Lung (tissue), 4 donors: ENCODE measurements around the genes PLEKHG2, SELENOV, LGALS14 and PLD3.

DNA sequence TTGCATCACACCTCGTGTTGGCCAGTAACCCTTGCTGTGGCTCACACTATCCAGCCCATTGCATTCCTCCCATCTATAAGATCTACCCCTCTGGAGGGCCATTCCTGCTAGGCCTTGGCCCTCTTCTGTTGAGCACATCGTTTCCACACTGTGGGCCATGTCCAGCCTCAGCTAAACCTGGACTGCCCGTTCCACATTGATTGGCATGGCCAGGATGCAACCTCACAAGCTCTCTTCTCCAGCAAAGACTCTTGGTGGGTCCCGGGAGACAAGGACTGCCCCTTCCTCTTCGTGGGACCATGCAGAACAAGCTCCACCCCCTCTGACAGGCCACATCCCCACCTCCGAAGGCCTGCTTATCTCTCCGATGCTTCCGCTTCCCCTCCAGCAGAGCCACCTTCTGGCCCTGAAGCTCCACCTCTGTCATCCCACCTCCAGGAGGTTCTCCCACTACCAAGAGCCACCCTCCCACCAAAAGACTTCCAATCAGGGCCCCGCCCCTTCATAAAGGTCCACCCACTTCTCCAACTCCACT is 10.2 kb downstream of the LRFN1 start:
- PRO-cap, result no peak
- RAMPAGE, long total RNA, result no peak
- RRBS, result no CpG with 5 or more reads among the region's 9 CpGs

GRCh38 chr19:39343290-39343504 is 976 bp downstream of the SAMD4B start:
- PRO-cap, result no peak
- RAMPAGE, long total RNA, result no peak
- RRBS, result no CpG with 5 or more reads among the region's 5 CpGs

GRCh38 chr19:39353486-39354132 is 11.4 kb downstream of the SAMD4B start:
- PRO-cap, result no peak
- RAMPAGE, long total RNA, result no peak
- RRBS, result no CpG with 5 or more reads among the region's 13 CpGs

DNA sequence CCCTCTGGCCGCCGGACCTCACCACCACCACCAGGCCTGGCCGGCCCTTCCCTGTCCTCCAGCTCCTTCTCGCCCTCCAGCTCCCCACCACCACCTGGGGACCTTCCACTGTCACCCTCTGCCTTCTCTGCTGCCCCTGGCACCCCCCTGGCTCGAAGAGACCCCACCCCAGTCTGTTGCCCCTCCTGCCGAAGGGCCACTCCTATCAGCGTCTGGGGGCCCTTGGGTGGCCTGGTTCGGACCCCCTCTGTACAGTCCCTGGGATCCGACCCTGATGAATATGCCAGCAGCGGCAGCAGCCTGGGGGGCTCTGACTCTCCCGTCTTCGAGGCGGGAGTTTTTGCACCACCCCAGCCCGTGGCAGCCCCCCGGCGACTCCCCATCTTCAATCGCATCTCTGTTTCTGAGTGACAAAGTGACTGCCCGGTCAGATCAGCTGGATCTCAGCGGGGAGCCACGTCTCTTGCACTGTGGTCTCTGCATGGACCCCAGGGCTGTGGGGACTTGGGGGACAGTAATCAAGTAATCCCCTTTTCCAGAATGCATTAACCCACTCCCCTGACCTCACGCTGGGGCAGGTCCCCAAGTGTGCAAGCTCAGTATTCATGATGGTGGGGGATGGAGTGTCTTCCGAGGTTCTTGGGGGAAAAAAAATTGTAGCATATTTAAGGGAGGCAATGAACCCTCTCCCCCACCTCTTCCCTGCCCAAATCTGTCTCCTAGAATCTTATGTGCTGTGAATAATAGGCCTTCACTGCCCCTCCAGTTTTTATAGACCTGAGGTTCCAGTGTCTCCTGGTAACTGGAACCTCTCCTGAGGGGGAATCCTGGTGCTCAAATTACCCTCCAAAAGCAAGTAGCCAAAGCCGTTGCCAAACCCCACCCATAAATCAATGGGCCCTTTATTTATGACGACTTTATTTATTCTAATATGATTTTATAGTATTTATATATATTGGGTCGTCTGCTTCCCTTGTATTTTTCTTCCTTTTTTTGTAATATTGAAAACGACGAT is 1.9 kb downstream of the ZFP36 start:
- PRO-cap, result no peak
- RAMPAGE, long total RNA, result no peak
- RRBS, result 19% methylated on average over 2 of the region's 27 CpGs

GRCh38 chr19:39412076-39413024 is at the start of gene PLEKHG2:
Gene PLEKHG2, plus strand, starts transcription at chr19:39412669.
- PRO-cap, result bidirectional peak, plus-strand start at chr19:39412251, minus-strand start at chr19:39412257
- RAMPAGE, long total RNA, result no peak
- RRBS, result 1% methylated on average over 33 of the region's 75 CpGs

DNA sequence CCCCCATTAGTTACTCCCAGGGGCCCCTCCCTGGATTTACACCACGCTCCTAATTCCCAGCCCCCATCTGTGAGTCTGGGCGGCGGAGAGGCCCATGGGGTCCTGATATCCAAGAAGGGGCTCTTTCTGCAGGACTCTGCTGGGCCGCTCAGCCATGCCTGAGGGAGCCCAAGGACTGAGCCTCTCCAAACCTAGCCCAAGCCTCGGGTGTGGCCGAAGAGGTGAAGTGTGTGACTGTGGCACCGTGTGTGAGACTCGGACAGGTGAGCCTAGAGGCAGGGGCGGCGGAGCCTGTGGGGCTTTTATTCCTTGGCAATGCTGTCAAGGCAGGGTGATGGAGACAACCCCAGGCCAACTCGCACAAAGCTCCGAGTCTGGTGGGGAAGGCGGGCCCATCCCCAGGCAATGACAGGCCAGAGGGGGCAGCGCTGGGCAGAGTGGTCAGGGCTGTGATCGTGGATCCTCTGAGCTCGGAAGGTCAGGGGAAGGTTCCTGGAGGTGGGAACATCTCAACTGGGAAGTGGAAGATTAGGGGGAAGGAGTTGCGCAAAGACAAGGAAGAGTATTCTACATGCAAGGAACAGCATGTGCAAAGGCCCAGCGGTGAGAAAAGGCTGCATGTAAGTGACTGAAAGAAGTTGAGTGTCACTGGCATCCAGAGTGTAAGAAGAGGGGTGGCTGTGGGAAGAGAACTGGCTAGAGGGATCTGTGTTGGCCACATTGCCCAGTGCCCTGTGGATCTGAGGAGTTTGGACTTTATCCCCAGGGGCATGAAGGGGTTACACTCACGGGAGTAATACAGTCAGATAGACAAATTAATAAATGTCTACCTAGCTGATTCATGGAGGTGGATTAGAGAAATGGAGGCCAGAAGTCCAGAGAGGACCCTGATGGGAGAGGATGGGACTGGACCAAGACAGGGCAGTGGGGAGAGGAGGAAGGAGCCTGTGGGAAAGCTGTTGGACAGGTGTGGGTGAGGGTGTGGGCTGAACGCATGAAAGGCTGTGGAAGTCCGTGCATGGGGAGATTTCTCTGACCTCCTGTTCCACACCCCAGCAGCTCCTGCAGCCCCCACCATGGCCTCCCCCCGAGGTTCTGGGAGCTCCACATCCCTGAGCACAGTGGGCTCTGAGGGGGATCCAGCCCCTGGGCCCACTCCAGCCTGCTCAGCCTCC is 1.9 kb downstream of the PLEKHG2 start:
- PRO-cap, result no peak
- RAMPAGE, long total RNA, result no peak
- RRBS, result no CpG with 5 or more reads among the region's 22 CpGs

- PRO-cap, result no peak
- RAMPAGE, long total RNA, result no peak
- RRBS, result no CpG with 5 or more reads among the region's 29 CpGs
These were observed 10.9 kb downstream of the PLEKHG2 start for GRCh38 chr19:39423329-39423760.

- PRO-cap, result unidirectional peak, minus-strand start at chr19:39431132
- RAMPAGE, long total RNA, result no peak
- RRBS, result 18% methylated on average over 5 of the region's 25 CpGs
These were observed 4.8 kb downstream of the RPS16 start for GRCh38 chr19:39430697-39431594.

- PRO-cap, result no peak
- RAMPAGE, long total RNA, result no peak
- RRBS, result no CpG with 5 or more reads among the region's 12 CpGs
These were observed 744 bp upstream of the RPS16 start for GRCh38 chr19:39436386-39437000.

- PRO-cap, result unidirectional peak, plus-strand start at chr19:39446931
- RAMPAGE, long total RNA, result no peak
- RRBS, result no CpG with 5 or more reads among the region's 10 CpGs
These were observed 1.3 kb downstream of the SUPT5H start for GRCh38 chr19:39446681-39447019.

DNA sequence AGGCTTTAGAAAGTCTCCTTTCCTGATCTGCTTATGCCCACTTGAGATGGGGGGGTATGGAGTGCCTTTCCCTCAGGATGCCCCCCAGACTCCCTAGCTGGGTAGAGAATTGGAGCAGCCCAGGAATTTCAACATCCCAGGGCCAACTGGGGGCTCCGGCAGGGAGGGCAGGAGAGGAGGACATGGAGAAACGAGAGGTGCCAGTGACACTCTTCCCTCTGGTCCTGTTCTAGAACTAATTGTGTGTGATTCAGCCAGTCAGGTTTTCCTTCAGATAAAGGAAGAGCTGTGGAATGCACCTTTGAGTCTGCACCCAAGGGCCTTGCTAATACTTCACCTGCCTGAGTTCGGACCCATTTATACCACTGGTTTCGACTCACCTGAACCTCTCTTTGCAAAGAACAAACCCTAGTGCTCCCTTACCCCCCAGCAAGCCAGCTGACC is 13.1 kb upstream of the TIMM50 start:
- PRO-cap, result no peak
- RAMPAGE, long total RNA, result no peak
- RRBS, result no CpG with 5 or more reads among the region's 4 CpGs

GRCh38 chr19:39514757-39516092 is at the start of gene SELENOV:
Gene SELENOV, plus strand, starts transcription at chr19:39515139.
- PRO-cap, result no peak
- RAMPAGE, long total RNA, result no peak
- RRBS, result 3% methylated on average over 42 of the region's 98 CpGs

DNA sequence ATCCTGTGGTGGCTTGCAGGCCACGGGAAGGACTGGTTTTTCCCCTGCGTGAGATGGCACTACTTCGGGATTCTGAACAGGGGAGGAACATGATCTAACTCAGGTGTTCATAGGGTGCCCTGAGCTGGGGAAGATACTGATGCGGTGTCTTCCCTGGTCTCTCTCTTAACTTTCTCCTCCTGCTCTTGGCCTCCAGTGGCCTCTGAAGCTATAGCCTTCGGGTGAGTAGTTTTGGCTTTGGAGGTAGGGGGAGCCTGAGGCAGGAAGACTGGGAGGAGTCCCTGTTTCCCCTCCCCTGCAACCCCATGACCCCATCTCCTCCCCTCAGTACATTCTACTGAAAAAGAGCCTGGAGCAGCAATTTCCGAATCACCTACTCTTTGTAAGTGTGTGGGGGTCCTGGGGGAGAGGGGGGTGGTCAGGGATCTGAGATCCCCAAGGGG is 3.5 kb downstream of the SELENOV start:
- PRO-cap, result no peak
- RAMPAGE, long total RNA, result no peak
- RRBS, result no CpG with 5 or more reads among the region's 6 CpGs

GRCh38 chr19:39704094-39704621 is at the start of gene LGALS14:
Gene LGALS14, plus strand, starts transcription at chr19:39704481.
- PRO-cap, result no peak
- RAMPAGE, long total RNA, result no peak
- RRBS, result no CpG with 5 or more reads among the region's 3 CpGs

DNA sequence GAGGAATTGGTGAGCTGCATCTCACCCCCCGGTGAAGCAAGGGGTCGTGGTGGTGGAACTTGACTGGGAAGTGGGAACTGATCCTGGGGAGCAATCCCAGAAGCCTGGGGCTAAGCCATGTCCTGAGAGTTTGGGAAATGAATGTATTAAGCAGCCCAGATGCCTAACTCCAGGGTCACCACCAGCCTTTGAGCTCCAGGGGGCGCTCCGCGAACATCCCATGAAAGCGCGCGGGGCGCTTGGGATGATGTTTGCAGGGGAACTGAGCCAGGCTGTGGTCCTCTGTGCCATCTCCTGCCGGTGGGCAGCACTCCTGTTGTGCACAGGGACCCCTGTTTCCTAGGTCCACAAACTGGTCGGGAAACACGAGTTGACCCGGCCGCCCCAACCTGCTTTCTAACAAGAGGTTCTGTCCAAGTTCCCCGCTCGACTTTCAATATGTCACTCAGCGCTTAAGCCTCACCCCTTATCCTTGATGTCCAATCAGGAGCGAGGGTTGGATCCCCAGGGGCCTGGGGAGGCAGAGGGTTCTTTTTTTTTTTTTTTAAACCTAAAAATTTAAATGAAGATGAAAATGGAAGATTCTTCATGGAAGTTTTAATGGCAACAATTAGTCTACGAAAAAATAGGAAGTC is 14.4 kb downstream of the LEUTX start:
- PRO-cap, result no peak
- RAMPAGE, long total RNA, result no peak
- RRBS, result 1% methylated on average over 4 of the region's 19 CpGs

GRCh38 chr19:39878977-39879249 is 32.7 kb upstream of the FBL start:
- PRO-cap, result no peak
- RAMPAGE, long total RNA, result no peak
- RRBS, result no CpG with 5 or more reads among the region's 11 CpGs

DNA sequence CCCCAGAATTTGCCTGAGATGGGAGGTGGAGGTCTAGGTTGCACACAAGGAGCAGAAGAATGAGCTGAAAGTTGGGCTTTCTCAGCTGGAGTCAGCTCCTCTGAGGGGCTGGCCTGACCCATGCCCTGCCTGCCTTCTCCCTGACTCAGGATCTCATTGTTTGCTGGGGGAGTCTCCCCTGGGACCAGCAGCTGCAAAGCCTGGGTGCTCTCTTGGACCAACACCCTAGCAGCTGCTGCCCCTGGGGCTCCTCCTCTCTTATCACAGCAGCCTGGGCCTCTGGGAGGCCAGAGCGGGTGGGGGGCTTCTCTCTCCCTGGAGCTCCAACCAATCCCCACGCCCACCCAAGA is 35.0 kb upstream of the PSMC4 start:
- PRO-cap, result no peak
- RAMPAGE, long total RNA, result no peak
- RRBS, result no CpG with 5 or more reads among the region's 2 CpGs

- PRO-cap, result no peak
- RAMPAGE, long total RNA, result no peak
- RRBS, result no CpG with 5 or more reads among the region's 2 CpGs
These were observed 9.4 kb downstream of the ZNF780B start for GRCh38 chr19:40046587-40047075.

DNA sequence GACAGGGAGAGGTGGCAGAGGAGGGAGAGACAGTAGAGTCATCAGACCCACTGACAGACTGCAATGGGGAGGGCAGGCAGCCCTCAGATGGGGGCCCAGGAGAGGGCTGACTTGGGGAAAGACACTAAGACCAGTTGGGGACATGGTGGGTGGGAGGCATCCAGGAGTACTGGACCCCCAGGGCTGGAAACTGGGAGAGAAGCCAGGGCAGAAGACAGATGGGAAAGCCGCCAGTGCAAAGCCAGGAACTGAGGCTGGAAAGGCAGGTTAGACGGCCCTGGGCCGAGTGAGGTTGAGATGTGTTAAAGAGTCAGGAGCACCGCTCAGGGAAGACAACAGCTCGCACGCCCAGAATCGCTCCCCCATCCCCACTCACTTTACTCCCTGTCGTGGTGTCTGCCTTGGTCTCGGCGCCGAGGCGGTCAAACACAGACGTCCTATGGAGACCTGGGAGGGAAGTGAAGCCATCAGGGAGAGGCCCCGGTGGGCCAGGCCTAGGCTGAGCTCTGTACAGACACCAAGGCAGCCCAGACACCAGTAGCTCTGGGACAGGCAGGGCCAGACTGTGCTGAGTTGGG is 24.5 kb downstream of the C19orf47 start:
- PRO-cap, result no peak
- RAMPAGE, long total RNA, result no peak
- RRBS, result no CpG with 5 or more reads among the region's 14 CpGs

- PRO-cap, result bidirectional peak, plus-strand start at chr19:40348697, minus-strand start at chr19:40348383
- RAMPAGE, long total RNA, result start-site peak on the plus strand at chr19:40348686-40348704, 187 and 358 reads in 2 replicates
- RRBS, result 2% methylated on average over 21 of the region's 78 CpGs
These were observed at the start of gene PLD3 for GRCh38 chr19:40348235-40349064. Gene PLD3, plus strand, starts transcription at chr19:40348695.